Osteoblast (primary cell): Measurements from ENCODE around the genes EVI5 and GCLM.

- CAGE, long polyA plus RNA, result no peak
- RRBS, result 2% methylated on average over 20 of the region's 83 CpGs
Measured at GRCh38 chr1:92784495-92785238, at the start of gene EVI5. Gene EVI5 (minus strand): TSS chr1:92785108.

GRCh38 chr1:92804652-92805293 is 19.9 kb upstream of the EVI5 start:
- CAGE, long polyA plus RNA, result no peak
- RRBS, result no CpG with 5 or more reads among the region's 8 CpGs

DNA sequence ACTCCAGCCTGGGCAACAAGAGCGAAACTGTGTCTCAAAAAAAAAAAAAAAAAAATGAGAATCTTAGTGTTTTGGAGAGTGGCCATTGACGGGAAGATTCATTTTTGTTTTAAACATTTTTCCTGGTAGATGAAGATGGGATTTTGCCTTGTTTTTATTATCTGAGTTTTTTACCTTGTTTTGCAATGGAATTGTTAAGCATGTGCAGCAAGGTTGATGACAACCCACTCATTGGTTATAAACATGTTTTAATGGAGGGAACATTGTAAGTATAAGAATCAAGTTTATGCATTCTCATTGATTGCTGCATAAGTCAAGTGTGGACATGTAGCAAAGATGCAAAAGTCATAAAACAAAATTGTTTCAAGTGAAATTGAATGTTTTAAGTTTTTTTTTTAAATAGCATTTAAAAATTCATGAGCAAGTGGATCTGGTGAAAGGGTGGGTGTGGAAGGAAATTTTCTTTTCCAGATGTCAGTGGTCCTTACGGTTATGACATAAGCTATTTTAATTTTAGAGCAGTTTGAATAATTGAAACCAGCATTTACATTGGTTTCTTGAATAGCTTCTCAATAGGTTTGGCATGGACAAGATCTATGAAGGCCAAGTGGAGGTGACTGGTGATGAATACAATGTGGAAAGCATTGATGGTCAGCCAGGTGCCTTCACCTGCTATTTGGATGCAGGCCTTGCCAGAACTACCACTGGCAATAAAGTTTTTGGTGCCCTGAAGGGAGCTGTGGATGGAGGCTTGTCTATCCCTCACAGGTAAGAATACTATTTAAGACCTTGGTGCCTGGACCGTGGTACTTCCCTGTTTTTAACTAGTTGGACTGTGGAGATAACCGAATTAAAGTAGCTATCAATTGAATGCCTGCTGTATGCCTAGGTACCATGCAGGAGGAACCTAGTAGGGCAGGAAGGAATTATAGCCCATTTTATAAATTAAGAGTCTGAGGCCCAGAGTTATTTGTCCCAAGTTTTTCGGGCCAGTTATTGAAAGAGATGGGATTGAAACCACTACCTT is 4.1 kb downstream of the RPL5 start:
- CAGE, long polyA plus RNA, result no peak
- RRBS, result no CpG with 5 or more reads among the region's 6 CpGs

GRCh38 chr1:93516057-93516809 is 68.3 kb downstream of the FNBP1L start:
- CAGE, long polyA plus RNA, result no peak
- RRBS, result no CpG with 5 or more reads among the region's 10 CpGs

- CAGE, long polyA plus RNA, result no peak
- RRBS, result no CpG with 5 or more reads among the region's 10 CpGs
Measured at GRCh38 chr1:93615637-93616072, 66.0 kb downstream of the BCAR3 start.

- CAGE, long polyA plus RNA, result no peak
- RRBS, result no CpG with 5 or more reads among the region's 3 CpGs
Measured at GRCh38 chr1:93624038-93624402, 57.6 kb downstream of the BCAR3 start.

DNA sequence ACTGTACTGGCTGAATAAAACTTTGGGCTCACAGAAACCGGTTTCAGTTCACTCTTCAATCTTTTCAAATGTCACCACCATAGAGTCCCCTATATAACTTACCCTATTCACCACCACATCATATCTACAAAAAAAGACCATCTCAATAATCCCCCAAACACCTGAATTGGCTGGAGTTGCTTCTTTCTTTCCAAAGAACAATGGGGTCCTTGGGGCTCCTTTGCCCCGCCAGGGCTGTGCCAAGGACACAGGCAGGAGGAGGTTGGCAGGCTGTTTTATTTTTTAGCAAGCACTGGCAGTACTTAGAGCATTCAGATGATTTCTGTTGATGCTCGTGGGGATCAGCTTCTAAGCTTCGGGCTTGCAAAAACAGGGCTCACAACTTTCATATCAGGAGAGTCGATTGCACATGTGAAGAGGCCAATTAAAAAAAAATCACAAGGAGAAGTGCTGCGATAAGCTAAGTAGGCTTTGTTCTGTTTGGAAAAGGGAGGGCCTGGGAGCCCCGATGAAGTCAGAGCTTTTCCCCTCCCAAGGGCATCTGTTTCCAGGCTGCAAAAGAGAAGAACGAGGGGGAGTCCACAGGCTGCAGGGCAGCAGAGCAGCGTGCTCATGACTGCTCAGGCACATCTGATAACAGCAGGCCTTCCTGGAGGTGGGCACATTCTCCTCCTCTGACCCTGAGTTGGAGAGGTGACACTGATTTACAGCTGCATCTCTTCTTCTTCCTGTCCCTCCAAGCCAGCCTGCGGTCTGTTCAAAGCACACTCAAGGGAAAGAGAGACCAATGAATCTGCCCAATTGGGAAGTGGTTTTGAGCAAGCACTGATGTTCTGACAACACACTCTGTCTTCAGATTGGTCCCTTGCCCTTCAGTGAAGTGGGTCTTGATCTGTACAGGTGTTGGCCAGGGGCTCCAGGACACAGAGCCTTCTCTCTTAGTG is 27.2 kb upstream of the BCAR3 start:
- CAGE, long polyA plus RNA, result no peak
- RRBS, result no CpG with 5 or more reads among the region's 10 CpGs

DNA sequence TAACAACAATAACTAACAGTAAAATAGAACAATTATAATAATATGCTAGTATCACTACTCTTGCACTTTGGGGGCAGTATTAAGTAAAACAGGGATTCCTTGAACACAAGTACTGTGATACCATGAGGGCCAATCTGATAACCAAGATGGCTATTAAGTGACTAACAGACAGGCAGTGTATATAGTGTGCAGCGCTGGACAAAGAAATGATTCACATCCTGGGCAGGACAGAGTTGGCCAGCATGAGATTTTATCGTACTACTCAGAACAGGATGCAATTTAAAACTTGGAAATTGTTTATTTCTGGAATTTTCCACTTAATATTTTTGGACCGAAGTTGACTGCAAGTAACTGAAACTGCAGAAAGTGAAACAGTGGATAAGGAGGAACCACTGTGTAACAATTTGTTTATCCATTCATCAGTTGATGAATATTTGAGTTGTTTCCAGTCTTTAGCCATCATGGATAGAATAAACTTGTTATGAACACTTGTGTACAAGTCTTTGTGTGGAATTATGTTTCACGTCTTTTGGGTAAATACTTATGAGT is 74.6 kb downstream of the DNTTIP2 start:
- CAGE, long polyA plus RNA, result no peak
- RRBS, result no CpG with 5 or more reads among the region's 4 CpGs

GRCh38 chr1:93847722-93848590 is 31.1 kb downstream of the DNTTIP2 start:
- CAGE, long polyA plus RNA, result no peak
- RRBS, result no CpG with 5 or more reads among the region's 43 CpGs

GRCh38 chr1:93909132-93910110 is at the start of gene GCLM:
Gene GCLM (minus strand): TSS chr1:93909430.
- CAGE, long polyA plus RNA, result no peak
- RRBS, result under 1% methylated on average over 45 of the region's 105 CpGs

DNA sequence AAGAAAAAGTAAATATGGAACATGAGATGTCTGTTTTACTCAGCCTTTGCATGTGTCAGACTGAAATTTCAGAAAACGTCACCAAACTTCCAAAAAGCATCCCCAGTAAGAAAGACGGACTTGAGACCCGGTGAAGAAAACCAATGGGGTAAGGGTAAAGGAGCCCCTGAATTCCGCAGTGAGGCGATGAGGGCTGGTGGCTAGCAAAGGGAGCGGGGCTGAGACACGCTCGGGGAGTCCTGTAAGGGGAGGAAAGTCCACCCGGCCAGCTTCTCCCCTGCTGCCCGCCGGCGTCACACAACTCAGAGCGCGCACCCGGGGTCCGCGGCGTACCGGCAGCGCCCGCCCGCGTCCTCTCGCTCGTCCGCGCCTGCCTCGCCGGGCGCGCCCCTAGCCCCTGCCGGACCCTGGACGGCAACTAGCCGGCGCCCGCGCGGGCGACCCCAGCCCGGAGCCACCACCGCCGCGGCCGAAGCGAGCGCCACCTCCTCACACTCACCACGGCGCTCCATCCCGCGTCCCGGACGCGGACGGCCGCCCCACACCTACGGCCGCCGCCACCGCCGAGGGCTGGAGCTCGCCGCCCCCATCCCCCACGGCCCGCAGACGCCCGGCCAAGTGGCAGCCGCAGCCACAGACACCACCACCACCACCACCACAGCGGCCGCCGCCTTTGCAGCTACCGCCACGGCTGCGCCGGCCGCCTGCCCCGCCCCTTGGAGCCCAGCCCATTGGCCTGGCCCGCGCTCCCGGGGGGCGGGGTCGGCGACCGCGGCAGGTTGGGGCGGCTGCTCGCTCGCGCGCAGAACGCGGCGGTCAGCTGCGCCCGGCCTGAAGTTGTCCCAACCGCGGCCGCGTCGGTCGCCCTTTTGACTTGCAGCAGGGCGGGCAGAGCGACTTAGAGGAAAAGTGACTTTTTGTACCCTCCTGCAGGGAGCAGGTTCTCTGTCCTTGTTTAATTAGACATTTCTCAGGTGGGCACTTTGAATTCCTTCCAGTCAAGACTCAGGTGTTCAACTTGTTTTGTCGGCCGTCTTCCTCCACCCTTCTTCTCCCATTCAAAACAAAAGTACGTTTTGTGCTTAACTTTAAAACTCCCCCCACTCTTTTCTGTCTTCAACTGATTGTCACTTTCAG is 10.1 kb upstream of the ARHGAP29 start:
- CAGE, long polyA plus RNA, result no peak
- RRBS, result 1% methylated on average over 45 of the region's 105 CpGs

DNA sequence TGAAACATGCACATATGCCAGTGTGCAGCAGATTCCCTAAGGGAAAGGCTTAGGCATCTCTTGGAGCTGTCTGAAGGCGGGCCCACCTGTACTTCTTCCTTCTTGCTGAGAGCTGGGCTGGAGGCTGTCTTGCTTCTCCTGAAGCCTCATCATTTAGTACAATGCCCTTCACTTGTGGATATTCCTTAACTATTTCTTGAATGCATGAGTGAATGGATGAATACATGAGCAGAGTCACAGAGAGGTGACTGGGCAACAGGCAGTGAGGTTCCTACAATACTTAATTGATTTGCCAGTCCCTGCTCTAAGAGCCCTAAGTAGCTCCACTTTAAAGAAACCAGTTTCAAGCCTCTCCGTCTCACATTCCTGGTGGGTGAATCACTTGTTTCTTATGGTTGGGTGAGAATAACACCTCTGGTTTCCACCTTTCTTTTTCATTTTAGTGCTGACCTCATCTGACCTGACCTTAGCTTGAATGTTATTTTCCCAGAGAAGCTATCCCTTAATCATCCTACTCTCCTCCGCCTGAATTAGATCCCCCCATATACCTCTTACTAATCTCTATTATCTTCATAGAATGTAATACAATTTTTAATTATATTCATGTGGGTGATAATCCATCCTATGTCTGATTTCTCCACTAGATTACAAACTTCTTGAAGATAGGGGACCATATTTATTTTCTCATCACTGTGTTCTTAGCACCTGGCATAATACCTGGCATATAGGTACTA is 62.8 kb upstream of the ARHGAP29 start:
- CAGE, long polyA plus RNA, result no peak
- RRBS, result no CpG with 5 or more reads among the region's 3 CpGs

DNA sequence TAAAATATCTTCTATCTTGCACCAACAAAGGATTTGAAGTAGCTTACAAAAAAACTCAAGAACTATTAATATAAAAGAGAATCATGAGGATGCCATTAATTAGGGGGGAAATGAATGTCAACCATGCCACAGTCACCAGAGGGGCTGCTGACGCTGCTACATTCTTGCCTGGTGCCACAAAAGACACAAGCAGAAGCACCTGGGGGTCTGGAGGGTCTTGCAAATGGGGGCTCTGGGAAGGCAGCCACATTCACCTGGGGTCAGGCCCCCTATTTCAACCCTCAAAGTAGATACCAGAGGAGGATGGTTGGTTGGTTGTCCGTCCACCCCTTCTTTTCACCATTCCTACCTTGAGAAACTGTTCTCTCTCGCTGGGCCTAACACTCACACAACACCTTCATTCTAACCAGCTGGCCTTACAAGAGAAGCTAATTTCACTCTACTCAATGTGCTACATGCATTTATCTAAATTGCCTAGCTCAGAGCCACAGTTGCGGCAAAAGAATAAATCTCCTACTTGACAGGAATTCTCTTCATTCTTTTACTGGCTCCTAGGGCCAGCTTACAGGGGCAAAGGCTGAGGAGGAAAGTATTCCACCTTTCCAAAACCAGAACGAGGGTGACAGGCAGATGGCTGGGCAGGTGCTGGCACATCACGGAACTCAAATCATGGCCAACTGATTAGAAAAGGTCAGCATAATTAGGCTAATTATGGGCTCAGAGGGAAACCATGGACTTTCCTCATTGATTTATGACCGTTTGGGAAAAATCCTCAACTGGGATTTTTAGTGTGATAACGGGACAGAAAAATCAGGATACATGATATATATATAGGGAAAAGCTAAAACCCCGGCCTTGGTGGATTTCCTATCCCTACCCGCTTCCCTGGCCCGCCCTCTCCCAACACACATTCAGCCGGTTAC is 6.5 kb downstream of the F3 start:
- CAGE, long polyA plus RNA, result no peak
- RRBS, result 93% methylated on average over 4 of the region's 12 CpGs

- CAGE, long polyA plus RNA, result no peak
- RRBS, result no CpG with 5 or more reads among the region's 5 CpGs
Measured at GRCh38 chr1:94553165-94553735, 11.7 kb upstream of the F3 start.

- CAGE, long polyA plus RNA, result no peak
- RRBS, result no CpG with 5 or more reads among the region's 1 CpG
Measured at GRCh38 chr1:94654098-94654405, 112.5 kb upstream of the F3 start.

DNA sequence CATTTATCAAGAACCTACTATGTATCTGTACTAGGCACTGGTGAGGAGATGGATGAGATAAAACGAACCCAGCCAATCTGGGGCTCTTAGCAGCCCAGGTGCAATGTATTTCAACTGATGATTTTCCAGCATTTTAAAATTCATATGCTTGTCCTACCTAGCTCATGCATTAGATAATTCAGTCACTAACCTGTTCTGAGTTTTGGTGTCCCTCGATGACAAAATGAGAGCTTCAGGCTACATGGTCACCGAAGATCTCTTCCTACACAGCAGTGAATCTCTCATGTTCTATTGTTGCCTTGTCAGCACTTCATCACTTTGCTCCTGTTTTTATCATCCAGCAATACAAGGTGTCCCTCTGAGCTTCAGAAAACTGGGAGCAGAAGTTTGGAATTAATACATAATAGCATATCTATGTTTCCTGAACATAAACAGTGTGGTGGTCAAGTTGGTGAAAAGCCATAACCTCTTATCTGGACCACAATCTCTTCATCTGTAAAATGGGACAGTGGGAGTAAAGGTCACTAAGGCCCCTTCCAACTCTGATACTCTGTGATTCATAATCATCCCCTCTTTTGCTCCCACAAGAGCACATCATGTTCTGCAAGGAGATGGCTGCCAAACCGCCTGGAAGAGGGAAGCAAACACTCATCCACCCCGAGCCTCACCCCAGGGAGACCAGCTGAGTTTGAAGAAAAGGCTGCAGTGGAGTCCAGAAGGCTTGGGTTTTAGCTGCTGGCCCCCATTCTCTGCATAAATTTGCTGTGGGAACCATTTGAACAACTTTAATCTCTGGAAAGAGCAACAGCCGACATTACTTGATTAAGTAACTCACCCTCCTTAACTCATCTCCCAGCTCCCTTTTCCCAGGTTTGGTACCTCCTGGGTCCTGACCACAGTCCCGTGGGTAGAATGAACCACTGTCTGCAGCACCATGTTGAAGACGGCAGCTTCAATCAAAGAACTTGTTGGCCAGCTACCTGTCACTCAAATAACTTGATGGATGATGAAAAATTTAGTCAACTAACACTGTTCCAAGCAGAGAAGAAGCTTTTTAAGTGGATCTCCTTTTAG is 138.0 kb upstream of the F3 start:
- CAGE, long polyA plus RNA, result no peak
- RRBS, result no CpG with 5 or more reads among the region's 8 CpGs

DNA sequence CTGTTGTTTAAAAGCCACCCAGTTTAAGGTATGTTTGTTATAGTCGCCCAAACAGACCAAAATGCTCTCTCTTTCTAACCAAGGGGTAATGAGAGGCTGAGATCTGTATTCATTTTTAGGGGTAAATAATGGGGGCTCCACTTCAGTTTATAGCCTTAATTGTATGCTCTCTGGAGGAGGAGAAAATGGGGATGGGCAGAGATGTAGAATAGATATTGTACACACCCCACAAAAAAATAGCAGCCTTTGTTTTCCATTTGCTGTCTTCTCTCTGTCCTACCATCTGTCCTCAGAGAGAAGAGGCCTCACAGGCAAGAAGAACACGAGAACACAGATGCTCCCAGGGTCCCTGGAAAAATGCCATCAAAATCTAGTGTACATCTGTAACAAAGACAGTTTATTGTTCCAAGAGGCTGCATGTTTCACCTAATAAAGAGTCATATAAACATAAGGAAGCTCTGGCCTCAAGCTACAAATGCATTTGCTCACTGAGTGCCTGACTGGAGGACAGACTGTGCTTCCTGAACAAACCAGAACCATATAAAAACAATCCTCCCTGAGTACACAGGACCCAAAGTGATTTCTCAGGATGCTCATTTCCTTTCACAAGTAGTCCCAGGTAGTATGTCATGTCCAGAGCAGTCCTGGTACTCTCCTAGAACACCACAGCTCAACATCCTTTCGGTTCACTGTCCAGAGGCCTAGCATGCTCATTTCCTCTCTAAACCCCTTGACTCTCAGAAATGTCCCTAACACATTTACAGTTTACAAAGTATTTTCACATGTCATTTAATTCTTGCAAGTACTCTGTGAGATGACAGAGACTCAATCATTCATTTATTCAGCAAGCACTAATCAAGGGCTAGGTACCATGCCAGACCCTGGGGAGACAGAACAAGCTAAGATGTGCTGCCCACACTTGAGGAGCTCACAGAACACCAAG is 76.3 kb upstream of the SLC44A3 start:
- CAGE, long polyA plus RNA, result no peak
- RRBS, result no CpG with 5 or more reads among the region's 3 CpGs

- CAGE, long polyA plus RNA, result no peak
- RRBS, result no CpG with 5 or more reads among the region's 6 CpGs
Measured at GRCh38 chr1:94753291-94753994, 66.7 kb upstream of the SLC44A3 start.

GRCh38 chr1:94819207-94819643 is 932 bp upstream of the SLC44A3 start:
- CAGE, long polyA plus RNA, result no peak
- RRBS, result no CpG with 5 or more reads among the region's 3 CpGs

DNA sequence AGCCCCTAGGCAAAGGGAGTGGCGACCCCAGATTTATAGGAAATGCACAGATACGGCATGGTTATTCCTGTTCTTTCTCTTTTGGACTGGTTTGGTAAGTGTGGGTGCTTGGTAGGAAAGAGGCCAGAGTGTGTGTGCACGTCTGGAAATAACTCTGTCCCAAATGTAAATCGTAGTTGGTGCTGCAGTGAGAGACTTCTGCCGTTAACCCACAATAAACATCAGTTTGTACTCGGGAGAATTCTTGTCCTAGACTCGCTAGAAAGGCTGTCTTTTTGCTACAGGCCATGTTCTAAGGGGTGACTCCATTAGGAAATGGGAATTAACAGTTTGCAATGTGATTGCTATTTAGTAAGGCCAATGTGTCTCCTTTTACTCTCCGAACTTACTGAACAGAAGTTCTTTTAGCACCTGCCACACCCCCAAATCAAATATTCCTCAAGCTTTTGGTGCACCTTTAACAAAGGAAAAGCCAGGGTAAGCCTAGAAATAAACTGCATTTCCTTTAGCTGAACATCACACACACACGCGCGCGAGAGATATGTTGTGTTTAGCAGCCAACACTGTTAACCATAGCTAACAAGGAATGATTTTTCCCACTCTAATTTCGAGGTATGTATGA is 917 bp downstream of the SLC44A3 start:
- CAGE, long polyA plus RNA, result no peak
- RRBS, result no CpG with 5 or more reads among the region's 13 CpGs